Mesenchymal stem cell of Wharton's jelly (primary cell): ENCODE data around the gene CLHC1.

GRCh38 chr2:54598914-54599634 lies 124.4 kb upstream of the EML6 start:
- CAGE, long polyA plus RNA, result no peak

DNA sequence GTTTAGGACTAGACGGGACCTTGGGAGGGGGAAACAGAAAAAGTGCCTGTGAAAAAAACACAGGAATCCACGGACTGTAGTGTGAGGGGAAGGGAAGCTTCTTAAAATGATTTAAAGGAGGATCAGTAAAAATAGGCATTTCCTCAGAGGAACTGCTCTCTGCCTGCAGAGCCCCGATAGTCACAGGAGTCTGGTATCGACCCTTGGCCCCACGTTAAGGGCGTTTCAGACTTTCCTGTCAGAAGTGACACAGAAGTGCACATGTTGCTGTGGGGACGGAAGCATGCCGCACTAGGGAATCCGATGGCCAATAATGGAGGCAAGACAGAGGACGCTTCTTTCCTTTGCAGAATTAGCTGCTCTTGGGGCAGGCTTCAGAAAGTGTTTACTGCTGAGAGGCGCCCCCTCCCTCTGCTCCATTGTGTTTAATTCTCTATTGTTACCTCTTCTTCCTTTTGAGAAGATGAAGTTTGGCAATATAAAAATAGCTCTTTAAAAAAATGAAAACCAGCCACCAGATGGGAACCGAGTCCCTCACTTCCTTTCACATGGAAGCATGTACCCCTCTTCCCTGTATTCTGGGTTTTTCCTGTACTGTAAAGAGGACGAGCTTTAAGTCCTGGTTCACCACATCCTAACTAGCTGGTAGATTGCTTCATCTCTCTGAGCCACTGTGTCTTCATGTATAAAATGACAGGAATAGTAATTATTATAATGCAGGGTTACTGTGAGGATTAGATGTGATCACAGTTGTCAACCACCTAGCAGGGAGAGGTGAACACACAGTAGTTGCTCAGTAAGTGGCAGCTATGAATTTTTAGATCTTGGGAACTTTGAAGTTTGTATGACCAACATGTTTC lies 118.5 kb upstream of the EML6 start:
- CAGE, long polyA plus RNA, result no peak

DNA sequence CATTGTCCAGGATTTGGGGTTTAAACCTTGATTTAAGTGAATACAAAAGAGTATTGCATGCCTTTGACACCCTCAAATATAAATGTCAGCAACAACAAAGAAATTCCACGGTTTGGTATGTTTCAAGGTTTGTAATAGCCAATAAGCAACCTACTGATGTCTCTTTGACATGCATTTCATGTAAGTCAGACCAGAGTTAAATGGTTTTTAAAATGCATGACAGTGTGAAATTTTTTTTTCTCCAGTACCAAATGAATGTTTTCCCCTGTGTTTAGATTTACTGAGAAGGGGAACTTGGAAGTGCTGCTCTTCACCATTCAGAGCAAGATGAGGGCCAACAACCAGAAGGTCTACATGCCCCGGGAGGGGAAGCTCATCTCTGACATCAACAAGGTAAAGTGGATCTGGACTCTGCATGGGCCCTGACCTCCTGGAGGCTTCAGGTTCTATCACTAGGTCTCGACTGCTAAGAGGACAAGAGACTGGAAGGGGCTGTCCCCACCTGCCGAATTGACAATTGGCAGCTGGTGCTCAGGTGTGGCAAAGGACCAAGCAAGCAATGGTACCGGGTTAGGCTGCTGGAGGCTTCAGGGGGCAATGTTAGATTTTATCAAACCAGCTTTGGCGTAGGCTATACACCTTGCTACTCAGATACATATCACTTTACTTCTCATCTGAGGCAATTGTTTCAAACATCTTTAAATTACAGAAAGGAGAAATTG lies 100.1 kb upstream of the EML6 start:
- CAGE, long polyA plus RNA, result no peak

- CAGE, long polyA plus RNA, result no peak
These were observed 77.5 kb upstream of the EML6 start for GRCh38 chr2:54645835-54646561.

DNA sequence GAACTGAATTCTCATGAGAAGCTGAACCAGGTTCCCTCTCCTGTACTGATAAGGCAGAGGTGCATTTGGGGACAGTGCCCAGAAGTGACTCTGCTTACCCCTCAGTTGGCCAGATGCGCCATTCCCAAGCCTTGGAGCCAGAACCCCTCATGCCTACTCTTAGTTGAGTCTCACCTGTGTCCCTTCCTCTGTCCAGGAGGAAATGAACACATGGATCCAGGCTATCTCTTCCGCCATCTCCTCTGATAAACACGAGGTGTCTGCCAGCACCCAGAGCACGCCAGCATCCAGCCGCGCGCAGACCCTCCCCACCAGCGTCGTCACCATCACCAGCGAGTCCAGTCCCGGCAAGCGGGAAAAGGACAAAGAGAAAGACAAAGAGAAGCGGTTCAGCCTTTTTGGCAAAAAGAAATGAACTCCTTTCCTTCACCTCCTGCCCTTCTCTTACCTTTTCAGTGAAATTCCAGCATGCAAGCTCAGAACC lies 55.3 kb upstream of the EML6 start:
- CAGE, long polyA plus RNA, result no peak

DNA sequence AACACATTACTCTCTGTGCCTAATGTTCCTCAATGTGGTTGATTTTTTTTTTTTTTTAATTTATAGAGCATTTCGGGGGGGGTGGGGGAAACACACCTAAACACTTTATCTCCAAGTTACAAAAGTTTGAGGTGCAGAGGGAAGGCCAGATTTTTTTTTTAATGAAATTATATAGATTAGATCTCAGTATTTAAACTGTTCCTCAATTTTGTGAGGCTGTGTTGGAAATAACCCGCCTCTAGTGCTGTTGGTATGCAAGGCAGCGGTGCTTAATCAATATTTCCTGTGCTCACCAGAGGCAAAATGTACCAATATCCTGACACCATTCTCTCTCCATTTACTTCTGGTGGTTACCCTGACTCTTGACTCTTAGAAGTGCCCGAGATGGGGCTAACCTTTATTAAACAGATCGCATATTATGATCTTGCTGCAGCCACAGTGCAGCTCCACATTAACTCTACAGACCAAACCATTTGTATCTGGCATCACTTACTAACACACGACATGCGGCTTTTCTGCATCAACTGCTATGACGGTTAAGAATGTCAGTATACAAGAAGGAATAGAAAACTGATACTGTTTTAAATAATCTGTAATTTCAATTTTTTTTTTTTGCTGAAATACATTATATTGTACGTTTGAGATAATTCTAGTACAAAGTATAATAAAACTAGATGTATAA lies 54.7 kb upstream of the EML6 start:
- CAGE, long polyA plus RNA, result no peak

- CAGE, long polyA plus RNA, result no peak
These were observed 51.6 kb upstream of the EML6 start for GRCh38 chr2:54671878-54672261.

DNA sequence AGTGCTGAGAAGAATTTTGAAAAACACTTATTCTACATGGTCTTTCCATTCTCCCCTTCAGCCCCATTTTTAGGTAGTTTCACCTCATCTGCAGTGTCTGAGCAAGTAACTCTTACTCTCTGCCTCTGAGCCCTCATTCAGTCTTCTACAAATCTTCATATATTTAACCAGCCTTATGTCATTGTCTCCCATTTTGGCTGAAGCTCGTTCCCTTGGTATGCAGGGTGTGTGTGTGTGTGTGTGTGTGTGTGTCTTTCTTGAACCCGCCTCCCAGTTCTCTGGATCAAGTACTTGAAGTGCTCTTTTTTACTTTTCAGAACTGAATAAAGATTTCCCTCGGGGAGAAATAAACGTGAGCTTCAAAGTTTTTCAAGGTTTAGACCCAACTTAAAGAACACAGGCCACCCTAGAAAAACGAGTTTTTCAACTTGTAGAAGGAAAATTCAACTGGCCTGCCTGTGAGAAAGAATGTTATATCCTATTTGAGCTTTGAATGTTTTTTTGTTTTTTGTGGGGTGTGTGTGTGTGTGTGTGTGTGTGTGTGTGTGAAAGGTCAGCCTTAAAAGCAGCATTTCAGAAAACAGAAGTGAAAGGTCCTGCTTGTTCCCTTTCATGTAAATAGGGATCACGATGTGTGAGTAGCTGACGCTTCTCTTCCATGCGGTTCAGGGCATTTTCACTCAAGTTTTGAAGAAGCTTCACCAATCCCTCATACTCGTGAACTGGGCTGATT lies 50.8 kb upstream of the EML6 start:
- CAGE, long polyA plus RNA, result no peak

DNA sequence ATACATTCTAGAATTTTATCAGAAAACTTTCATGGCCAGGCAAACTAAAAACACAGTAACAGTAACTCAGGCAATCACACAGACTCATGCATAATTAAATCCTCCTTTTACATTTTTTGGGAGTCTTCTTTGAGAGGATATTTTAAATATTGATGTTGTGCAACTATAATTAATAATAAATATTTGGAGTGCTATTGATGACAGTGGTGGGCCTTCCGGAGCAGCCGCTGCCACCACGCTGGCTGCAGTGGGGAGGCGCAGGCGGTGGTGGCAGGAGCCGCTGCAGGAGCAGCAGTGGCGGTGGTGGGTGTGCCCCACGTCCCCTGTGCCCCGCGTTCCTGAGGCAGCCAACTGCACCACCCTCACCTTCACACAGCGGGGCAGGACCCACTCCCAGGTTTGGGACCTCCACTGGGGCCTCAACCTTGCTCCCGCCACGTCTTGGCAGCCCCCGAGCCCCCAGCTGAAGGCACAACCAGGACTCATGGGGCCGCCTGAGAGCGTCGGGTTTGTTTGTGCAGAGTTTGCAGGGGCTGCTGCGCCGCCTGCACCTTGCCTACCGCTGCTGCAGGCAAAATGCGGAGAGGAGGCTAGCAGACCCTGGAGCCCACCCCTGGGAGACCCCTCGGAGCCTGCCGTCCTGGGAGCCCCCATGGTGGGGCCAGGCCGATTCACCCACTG lies 15.0 kb upstream of the EML6 start:
- CAGE, long polyA plus RNA, result no peak

DNA sequence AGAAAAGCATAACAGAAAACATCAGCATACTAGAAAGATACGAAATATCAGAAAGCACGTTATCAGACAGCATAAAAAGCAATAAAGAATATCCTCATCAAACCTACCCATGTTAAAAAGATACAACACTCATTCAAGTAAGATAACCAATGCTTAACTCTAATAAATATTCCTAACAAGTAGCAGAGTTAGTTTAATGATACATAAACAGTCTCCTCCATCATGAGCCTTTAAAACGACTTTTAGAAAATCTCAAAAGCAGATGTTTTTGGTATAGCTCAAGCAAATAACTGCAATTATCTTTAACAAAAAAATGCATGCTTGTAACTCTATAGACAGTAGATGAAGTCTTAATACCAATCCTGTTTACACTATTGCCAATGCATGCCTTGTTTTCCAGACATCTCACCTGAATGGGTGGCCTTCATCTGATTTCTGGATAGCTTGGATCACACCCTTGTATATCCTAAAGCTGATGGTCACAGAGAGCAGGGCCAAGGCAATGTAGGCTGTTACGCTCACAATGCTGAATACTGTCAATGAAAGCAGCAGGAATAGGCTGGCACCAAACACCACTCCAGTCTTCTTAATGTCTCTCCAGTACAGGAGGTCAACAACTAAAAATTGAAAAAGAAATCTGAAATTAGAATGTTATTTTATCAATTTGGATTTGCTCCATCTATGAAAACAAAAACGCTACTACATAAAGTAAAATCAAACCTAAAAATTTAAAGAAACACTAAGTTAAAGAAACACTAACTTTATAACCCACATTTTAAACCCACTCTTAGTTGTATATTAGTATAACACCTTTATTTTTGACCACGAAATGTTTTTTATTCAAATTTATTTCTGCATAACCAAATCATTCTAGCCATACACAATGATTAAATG lies 62.9 kb downstream of the RTN4 start:
- CAGE, long polyA plus RNA, result no peak

GRCh38 chr2:55111611-55112227 lies 61.5 kb upstream of the RTN4 start:
- CAGE, long polyA plus RNA, result no peak

DNA sequence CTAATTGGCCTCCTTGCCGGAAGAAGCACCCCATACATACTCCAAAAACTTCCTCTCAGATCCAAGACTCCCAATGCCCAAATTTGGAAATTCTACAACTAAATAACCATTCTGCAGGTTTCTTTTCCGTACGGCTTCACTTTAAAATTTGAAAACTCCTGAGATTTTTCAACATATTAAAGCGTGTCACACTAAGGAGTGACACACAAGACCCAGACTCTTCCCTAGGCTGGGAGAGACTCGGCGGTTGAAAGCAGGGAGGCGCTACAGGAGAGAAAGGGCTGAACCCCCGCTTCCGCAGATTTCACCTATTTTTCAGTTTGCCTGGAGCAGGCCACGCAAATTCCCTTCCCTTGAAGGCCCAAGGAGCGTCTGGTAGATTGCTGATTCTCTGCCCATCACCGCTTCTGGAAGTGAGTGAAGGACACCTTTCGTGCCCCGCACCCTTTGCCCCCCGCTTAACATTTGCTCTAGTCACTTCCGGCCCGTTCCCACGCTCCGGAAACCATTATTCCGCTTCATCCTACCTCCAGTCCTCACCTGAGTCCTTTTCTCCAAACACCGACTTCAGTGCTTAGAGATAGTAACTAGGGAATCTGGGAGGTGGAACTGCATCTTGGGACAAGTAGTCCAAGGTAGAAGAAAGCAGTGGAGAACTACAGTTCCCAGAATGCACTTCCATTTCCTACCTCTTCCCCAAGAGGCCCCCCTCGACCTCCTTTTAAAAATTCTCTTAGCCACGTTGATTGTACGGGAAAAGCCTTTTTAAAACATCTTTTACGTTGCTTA lies at the start of gene CLHC1:
CLHC1 (minus strand) TSS at position 598 of the 789 bp plus-strand sequence.
- CAGE, long polyA plus RNA, result no peak

DNA sequence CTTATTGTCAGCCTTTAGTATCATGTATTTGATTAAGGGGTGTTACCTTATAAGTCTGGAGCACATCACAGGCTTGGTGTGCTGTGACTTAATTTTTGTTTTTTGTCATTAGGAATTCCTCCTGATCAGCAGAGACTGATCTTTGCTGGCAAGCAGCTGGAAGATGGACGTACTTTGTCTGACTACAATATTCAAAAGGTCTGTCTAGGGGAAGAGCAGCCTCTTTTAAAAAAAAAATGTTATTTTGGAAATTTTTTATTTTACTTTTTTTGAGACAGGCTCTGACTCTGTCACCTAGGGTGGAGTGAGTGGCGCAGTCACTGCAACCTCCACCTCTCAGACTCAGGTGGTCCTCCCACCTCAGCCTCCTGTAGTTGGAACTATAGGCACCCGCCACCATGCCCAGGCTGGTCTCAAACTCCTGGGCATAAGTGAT lies 1.5 kb downstream of the RPS27A start:
- CAGE, long polyA plus RNA, result no peak

- CAGE, long polyA plus RNA, result no peak
These were observed 10.4 kb upstream of the MTIF2 start for GRCh38 chr2:55279340-55279996.

GRCh38 chr2:55409011-55409814 lies 10.4 kb downstream of the CCDC88A start:
- CAGE, long polyA plus RNA, result no peak

DNA sequence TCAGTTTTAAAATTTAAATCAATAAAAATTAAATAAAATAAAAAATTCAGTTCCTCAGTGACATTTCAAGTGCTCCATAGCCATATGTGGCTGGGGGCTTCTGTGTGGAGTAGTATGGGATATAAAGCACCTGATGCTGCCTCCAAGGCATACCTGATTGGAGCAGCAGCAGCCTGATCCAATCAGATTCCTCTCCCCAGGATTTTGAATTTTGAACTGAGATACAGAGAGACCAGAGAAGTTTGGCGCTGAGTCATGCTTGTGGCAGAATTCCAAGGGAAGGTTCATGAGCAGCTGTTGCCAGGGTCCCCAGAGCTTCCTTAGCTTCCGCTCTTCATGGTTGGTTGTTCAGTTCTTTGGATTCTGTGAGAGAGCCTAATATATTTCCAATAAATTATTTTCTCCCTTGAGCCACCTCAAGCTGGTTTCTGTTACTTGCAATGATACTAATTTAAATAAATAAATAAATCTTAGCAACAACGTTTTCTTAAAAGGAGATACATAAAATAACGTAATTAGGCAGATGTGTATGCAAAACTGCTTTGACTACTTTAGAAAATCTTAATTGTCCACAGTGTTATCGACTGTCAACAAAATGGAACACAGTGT lies 28.9 kb upstream of the CFAP36 start:
- CAGE, long polyA plus RNA, result no peak

DNA sequence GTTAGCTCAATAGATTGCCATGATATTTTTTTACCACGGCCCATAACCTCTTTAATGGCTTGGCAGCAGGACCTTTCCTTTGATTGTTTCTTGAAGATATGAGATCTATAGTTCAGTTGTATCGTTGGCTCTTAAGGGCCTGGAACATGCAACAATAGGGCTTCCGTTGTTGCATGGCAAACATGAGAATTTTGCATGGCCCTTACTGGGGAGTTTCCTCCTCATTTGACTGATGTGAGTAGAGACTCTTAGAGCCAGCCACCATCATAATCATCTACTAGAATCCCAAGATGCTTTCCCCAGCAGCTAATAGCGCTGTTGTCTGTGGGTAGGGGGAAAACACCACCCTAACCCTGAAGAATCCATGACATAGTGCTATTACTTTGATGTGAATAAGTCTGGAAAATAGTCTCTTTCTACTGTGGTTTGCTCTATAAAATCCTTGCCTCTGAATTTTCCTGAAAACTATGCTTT lies 11.3 kb downstream of the CFAP36 start:
- CAGE, long polyA plus RNA, result no peak

DNA sequence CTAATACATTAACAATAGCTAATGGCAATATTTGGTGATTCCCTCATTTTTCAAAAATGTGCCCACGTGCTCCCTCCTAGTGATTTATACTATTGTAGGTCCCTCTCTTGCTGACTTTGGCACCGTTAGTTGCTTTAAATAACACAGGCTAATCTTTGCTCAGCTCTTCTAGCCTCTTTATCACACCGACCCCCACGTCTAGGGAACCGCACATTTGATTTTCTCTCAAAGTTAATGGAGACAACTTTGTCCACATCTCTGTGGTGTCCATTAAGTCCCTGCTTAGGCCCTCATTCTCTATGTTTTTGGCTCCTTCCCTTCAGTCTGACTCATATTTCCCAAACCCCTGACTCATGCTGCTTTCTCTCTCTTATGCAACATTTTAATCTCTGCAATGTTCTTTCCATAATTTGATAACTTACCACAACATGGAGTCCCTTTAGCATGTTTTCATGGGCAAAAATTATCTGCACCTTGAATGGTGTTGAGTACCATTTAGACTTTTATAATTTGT lies 38.0 kb downstream of the EFEMP1 start:
- CAGE, long polyA plus RNA, result no peak

GRCh38 chr2:55954636-55954917 lies 31.0 kb upstream of the EFEMP1 start:
- CAGE, long polyA plus RNA, result no peak

- CAGE, long polyA plus RNA, result no peak
These were observed 85.5 kb upstream of the EFEMP1 start for GRCh38 chr2:56009096-56009521.